Sigmoid colon (tissue), 4 donors: ENCODE results near the gene SMYD3.

DNA sequence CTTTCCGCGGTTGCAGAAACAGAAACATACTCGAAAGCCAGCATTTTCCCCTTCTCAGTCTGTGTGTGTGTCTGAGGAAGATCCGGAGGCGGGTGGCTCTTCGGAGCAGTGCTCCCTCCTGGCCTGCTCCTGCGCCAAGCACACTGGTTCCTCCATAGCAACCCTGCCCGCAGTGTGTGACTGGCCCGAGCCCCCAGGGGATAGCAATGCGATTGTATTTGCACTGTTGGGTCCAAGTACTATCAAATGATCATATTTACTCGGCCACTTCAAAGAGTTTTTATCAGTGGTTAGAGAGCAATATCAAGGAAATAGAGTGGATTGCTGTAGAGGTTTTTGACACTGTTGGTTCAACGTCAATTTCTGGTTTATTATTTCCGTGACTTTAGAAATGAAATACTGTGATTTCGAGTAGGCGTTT lies 2.4 kb downstream of the KIF26B start:
- PRO-cap = no peak
- RAMPAGE, long total RNA, 4 experiments = no peak in any of the 4 experiments

DNA sequence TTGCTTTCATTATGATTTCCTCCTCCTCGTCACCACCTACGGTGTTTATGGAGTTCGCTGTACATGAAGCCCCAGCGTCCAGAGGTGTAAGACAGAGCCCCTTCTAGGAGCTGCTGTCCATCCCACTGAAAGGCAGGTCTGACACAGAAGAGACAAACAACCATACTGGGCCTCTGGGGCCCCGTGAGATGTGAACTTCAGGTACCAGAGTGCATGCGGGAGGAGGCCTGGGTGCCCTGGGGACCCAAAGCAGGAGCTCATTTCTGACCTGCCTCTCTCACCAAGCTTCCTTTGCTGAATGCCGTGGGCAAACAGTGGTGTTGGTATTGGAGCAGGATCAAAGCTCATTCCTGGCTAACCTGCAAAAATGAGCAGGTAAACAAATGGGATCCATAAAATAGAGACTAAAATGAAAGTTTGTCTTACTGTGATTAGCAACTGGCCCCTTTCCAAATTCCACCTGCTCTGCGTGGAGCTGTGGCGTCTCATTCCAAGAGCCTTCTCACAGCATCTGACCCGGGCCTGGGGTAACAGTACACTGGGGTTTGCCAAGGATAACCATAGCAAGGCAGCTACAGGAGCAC lies 103.5 kb downstream of the KIF26B start:
- PRO-cap = no peak
- RAMPAGE, long total RNA, 4 experiments = no peak in any of the 4 experiments

DNA sequence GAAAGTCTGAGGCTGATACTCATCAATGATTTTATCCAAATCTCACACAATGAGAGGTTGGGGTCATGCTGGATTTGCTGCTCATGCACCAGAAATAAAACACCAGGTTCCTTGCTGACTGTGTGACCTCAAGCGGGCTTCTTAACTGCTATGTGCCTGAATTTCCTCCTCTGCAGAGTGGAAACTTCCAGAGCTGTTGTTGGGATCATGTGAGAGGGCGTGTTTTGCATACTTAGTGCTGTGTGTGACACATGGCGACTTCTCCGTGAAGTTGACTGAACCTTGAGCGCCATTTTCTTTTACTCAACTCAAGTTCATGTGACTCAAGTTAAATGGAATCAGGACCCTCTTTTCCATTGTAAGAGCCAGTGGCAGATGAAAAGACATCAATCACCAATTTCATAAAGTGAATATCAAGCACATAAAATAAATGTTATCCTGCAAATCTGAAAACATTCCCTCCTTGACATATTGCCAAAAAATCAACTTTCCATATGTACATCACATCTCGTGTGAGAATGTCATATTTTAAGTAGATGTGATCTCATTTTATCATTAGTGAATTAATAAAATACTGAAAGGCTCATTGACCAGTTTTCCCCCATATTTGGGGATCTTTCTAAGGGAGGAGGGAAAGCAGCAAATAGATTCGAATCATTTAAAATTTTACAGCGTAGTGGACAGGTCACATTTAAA lies 224.1 kb downstream of the KIF26B start:
- PRO-cap = no peak
- RAMPAGE, long total RNA, 4 experiments = no peak in any of the 4 experiments

- PRO-cap = no peak
- RAMPAGE, long total RNA, 4 experiments = start-site peak on the minus strand in 1 of 4 experiments, at chr1:246153165-246153771 at its widest, 8 reads per replicate
These were observed 354.0 kb downstream of the SMYD3 start for GRCh38 chr1:246152837-246153678.

- PRO-cap = no peak
- RAMPAGE, long total RNA, 4 experiments = no peak in any of the 4 experiments
These were observed 340.8 kb downstream of the SMYD3 start for GRCh38 chr1:246166233-246166811.

DNA sequence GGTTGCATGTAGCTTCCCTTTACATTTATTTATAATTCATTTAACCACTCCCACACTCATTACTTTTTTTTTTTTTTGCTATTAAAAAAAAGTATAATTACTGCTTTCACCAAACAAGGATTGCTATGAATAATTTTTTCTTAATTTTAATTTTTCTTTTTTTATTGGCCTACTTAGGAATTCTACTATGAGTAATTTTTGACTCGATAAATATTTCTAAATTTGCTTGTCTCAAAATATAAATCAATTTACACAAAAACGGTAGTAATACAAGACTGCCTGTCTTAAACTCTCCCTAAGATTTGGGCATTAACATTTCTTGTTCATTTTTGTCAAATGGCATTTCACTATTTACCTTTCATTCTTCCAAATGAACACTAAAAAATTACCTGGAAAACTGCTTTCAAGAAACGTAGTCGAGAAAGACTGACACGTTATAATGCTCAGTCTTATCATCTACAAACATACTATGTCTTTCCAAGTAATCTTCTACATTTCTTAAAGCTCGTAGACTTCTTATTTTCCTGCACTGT lies 336.7 kb downstream of the SMYD3 start:
- PRO-cap = no peak
- RAMPAGE, long total RNA, 4 experiments = start-site peak on the minus strand in 1 of 4 experiments, centred at position 429 of the sequence, 8 reads per replicate

DNA sequence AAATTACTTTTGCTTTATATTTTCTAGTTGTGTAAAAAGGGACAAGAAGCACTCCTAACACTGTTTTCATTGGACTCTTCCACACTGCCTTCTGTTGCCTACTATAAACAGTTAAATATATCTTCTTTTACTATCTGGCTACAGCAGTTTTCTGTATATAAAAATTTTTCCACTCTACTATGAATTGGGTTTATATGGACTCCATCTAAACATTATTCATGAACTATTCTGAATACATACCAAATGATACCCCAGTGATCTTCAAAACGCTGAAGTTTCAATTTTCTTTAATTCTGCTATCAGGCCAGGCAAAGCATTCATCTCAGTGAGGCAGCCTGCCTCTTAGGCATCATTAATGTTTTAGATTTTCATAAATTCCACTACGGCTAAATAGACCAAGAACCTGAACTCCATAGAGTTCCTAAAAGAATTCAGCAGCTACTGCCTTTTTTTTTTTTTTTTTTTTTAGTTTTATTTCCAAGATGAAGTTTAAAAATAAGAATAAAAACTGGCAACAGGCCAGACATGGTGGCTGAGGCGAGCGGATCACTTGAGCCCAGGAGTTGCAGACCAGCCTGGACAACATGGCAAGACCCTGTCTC lies 262.3 kb downstream of the SMYD3 start:
- PRO-cap = no peak
- RAMPAGE, long total RNA, 4 experiments = no peak in any of the 4 experiments

GRCh38 chr1:246268542-246269447 lies 238.3 kb downstream of the SMYD3 start:
- PRO-cap = no peak
- RAMPAGE, long total RNA, 4 experiments = start-site peak on the minus strand in 1 of 4 experiments, at chr1:246268876-246269564 at its widest, 10 reads per replicate

- PRO-cap = no peak
- RAMPAGE, long total RNA, 4 experiments = no peak in any of the 4 experiments
These were observed 182.3 kb downstream of the SMYD3 start for GRCh38 chr1:246324632-246325307.

DNA sequence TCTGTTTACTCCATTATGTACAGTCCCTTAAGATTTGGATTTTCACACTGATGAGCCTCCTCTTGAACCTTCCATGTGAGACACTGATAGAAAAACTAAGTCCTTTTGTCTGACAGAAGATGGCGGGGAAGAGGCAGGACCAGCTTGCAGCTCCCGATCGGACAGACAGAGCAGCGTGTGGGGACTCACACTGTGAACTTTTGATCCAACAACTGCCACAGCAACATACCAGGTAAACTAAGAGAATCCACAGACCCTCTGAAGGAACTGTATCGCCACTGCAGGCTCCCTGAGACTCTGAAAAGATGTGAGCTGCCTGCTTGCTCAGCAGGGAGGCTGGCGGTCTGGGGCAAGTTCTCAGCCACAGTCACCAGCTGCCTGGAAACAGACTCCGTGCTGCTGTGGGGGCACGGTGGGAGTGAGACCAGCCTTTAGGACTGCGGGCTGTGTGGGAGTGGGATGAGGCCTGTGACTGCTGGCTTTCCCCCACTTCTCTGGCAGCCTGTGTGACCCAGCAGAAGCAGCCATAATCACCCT lies 151.8 kb downstream of the SMYD3 start:
- PRO-cap = no peak
- RAMPAGE, long total RNA, 4 experiments = no peak in any of the 4 experiments

- PRO-cap = bidirectional peak, plus-strand start at chr1:246507361, minus-strand start at chr1:246507304
- RAMPAGE, long total RNA, 4 experiments = start-site peak on the minus strand in 3 of 4 experiments, at chr1:246507251-246507310 at its widest, 54 to 108 reads per replicate
These were observed at the start of gene SMYD3 for GRCh38 chr1:246506304-246507497. Gene SMYD3 (minus strand): TSS chr1:246507279.

DNA sequence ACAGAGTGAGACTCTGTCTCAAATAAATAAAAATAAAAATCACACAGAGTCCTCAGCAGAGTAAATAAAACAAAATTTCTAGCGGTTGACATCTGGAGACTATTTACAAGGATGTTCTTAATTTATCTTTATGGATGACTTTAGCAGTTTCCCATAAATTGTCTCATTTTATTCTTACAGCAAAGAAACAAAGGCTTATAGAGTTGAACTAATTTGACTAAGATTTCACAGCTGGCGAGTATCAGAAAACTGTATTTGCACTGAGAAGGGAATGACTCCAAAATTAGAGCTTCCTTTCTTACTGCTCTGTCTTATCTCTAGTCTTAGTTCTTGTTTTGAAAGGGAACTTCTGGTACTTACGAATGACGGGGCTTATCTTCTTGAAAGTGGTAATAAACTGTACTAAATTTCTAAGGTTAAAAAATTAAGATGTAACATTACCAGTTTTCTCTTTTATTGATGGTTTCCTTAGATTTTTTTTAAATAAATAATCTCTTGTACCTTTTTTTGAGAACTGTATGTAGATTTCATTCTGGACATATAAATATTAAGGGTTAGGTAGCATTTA lies 13.6 kb downstream of the CNST start:
- PRO-cap = no peak
- RAMPAGE, long total RNA, 4 experiments = no peak in any of the 4 experiments

DNA sequence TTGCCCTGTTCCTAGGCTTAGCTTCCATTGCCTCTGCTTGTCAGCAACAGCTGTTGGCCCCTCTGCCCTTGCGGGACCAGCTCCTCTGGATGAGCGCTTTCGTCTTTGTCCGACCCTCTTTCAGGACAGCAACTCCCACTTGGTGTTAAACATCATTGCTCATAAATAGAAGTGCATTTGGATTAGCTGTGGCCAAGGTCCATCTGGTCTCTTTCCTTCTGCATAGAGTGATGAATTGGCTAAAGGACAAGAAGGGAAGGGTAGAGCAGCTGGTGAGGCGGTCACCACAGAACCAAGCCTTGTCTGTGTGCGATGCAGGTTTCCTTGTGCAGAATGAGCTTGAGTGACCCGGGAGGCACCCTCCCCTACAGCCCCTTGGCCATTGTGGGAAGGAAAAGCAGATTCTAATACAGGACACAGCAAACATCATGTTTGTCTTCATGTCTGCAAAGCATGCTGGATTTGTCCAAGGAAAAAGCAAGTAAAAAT lies 43.4 kb upstream of the SCCPDH start:
- PRO-cap = no peak
- RAMPAGE, long total RNA, 4 experiments = no peak in any of the 4 experiments

- PRO-cap = no peak
- RAMPAGE, long total RNA, 4 experiments = no peak in any of the 4 experiments
These were observed 64.9 kb downstream of the SCCPDH start for GRCh38 chr1:246788788-246789767.

DNA sequence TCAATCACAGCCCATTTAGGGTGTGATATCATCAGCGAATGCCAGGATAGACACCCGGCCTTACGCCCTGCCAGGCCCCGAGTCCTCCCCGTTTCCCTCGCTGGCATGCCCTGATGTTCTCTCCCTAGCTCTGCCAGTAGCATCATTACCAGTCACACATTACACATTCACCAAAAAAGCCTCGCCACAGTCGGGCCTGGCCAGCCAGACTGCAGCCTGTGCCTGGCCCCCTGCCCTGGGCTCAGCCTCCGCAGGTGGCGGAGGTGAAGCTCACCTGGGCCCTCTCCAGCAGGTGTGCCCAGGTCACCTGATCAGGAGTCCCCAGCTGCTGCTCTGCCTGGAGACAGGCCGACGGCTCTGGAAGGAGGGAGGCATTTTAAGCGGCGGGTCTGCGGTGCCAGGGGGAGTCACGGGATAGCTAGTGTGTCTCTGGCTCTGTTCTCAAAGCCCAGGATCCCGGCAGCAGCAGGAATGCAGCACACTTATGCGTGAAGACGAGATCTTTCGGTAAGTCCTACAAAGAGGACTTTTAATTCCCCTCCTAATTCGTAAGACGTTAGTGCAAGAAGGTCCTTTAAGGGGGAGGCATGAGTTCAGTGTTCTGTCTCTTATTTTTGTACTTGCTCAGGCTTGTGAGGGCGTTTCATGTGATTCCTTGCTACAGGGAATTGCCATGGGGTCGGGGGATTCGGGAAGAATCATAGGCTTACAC lies 71.1 kb downstream of the SCCPDH start:
- PRO-cap = no peak
- RAMPAGE, long total RNA, 4 experiments = no peak in any of the 4 experiments

DNA sequence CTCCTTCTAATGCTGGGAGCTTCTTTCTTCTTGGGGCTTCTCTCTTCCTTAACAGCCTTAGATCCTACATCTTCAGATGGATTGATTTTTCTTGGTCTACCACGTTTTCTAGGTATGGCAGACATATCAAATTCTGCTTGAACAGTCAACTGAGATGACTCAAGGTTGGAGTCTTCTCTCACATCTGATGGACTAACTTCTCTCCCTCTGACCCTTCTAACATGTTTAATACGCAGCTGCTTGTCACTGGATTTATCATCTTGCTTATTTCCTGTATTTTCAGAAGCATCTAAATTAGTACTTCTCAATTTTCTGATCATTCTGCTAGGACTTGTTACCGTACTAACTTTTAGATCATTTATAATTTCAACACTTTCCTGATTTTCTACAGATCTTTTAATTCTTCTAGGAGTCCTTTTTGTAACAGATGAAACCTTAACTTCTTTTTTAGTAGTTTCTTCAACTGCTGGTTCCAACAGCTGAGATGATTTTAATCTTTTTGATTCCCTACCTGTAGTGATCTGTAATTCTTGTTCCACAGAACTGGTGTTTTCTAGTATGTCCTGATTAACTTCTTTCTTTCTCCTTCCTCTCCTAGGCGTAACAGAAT lies 81.7 kb downstream of the AHCTF1 start:
- PRO-cap = no peak
- RAMPAGE, long total RNA, 4 experiments = no peak in any of the 4 experiments

GRCh38 chr1:246855646-246856155 lies 76.0 kb downstream of the AHCTF1 start:
- PRO-cap = no peak
- RAMPAGE, long total RNA, 4 experiments = no peak in any of the 4 experiments

DNA sequence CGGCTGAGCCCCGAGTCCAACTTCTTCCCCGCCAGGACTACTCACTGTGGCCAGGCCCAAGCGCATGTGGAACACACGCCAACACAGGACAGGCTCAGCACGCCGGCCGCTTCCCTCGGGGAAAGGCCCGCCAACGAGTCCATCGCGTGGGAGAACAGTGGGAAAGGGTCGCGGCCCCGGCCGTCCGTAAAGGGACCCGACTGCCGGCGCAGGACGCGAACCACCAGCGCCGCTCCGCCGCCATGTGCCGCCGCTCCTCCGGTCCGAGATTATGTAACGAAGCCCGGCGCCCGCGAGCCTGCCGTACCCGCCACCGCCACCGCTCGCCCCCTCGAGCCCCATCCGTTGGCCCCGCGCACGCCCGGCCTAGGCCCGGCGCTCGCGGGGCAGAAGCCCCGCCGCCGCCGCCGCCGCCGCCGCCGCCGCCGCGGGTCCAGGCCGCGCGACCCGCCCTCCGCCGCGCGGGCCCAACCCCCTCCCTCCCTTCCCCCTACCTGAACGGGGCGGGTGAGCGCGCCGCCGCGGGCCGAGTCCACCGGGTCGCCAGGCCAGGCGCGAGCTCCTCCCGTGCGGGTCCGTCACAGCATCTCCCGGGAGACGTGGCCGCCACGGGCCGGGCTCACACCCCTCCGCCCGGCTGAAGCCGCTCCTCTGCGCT lies 535 bp downstream of the AHCTF1 start:
- PRO-cap = no peak
- RAMPAGE, long total RNA, 4 experiments = no peak in any of the 4 experiments

- PRO-cap = no peak
- RAMPAGE, long total RNA, 4 experiments = no peak in any of the 4 experiments
These were observed 30.0 kb upstream of the AHCTF1 start for GRCh38 chr1:246961744-246962137.

GRCh38 chr1:246996878-246997331 lies 11.0 kb downstream of the ZNF695 start:
- PRO-cap = no peak
- RAMPAGE, long total RNA, 4 experiments = no peak in any of the 4 experiments